ENCODE data around the genes USP3, DAPK2, CIAO2A and PIF1.

GRCh38 chr15:63379322-63380205 is 2.1 kb downstream of the CA12 start:
- RRBS, 2 experiments = no CpG with 5 or more reads among the region's 7 CpGs

- RRBS, 2 experiments = no CpG with 5 or more reads among the region's 2 CpGs
Measured at GRCh38 chr15:63472841-63473294, 31.5 kb upstream of the USP3 start.

DNA sequence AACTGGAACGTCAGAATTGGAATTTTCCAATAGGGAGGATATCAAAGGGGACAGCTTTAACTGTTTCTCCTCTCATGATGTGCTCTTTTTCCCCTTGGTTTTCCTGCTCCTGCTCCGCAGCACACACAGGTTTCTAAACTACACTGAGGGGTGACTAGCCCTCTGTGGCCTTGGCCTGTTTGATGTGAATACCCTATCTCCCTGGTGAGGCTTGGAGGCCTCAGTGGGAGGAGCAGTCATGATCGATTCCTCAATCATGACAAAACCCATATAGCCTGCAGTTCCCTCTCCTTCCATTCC is 24.0 kb upstream of the USP3 start:
- RRBS, 2 experiments = no CpG with 5 or more reads among the region's 3 CpGs

- RRBS, 2 experiments = no CpG with 5 or more reads among the region's 4 CpGs
Measured at GRCh38 chr15:63500664-63501224, 3.6 kb upstream of the USP3 start.

GRCh38 chr15:63502858-63503662 is 1.3 kb upstream of the USP3 start:
- RRBS, 2 experiments = 1 to 3% methylated on average over 9 to 11 of the region's 30 CpGs

DNA sequence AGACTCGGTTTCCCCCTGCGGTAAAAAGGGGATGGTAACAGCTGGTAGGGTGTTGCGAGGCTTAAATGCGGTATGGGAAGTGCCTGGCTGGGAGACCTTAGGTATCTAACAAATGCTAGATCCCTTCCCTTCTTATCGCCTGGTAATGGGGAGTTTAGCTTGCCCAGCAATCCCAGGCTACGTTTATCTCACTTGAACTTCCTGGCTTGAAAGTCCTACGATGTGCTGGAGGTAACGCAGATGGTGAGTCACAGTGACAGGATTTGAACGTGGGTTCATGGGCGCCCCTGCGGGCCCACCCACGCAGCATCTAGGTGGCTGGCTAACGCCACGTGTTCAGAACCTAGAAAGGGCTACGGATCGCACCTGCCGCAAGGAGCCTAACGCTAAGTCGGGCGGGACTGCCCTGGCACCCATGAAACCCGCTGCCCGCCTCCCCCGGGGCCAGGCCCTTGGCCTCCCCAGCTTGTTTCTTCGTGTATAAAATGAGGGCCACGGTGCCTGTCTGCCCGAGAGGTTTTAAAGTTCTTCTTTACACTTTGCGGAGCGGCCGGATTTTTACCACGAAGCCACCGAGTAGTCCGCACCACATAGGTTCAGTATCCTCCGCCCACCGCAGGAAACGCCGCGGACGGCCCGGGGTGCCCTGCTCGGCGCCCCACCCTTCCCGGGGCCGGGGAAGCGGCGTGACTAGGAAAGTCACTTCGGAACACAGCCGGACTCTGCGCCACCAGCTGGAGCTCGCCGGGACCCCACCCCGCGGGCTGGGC is 545 bp upstream of the USP3 start:
- RRBS, 2 experiments = under 1% methylated on average over 14 to 20 of the region's 52 CpGs

- RRBS, 2 experiments = under 1 to 1% methylated on average over 26 to 27 of the region's 60 CpGs
Measured at GRCh38 chr15:63504433-63504931, at the start of gene USP3. Gene USP3 (plus strand): TSS chr15:63504593.

- RRBS, 2 experiments = no CpG with 5 or more reads among the region's 1 CpG
Measured at GRCh38 chr15:63569181-63569696, 27.9 kb upstream of the FBXL22 start.

DNA sequence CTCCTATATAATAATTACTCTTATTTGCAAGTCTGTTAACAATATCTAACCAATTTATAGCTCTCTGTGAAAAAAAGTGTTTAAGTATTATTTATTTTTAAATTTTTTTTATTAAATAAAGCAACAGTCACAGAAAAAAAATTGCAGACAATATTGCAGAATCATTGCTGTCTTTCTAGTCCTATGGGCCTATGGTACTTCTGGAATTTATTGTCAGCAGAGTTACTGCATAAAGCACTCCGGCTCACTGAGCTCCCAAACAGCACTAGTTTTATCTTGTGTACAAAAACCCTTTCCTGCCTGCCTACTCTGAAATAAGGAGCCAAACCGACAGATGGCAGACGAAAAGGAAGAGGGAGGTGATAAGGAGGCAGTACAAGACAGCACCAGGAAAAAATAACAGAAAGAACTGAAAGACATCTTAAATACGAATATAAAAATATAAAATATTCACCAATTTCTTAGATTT is 15.6 kb downstream of the HERC1 start:
- RRBS, 2 experiments = no CpG with 5 or more reads among the region's 4 CpGs

DNA sequence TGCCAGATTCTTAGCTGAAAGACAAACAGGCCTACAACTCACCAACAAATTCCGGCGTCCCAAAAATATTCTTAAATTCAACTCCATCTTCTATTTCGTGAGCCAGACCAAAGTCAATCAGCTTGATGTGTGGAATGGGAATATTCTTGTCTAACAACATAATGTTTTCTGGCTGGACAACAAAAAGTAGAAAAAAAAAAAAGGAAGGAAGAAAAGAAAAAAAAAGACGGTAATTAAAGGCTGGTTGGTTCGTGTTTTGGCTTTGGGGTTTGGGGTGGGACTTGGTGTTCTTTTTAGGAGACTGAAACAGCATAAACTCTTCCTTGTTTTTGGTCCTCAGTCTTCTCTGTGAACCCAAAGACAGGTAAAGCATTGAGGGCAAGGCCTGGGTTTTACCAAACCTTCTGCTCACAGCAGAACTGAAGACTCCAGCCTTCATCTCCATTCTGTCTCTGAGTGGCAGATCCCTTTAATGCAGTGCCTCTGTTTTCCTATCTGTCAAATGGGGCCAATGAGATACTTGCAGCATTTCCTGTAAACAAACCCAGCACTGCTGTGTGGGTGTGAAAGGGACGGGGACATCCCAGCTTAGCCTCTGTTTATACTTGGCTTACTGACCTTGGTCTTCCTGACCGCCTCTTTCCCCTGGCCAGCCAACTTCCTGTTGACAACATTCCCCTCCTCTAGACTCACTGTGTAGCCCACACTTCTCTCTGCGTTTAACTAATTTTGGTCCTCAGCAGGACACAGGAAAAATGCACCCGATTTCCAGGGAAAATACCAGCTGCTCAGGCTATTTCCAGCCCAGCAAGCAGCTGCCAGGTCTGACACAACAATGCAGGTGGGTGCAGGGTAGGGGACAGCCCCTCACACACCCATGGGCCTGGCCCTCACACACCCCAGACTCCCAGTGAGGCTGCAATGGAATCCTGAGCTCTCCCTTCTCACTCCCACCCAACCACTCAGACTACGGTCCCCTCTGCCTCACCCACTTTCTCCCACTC is 105.7 kb upstream of the HERC1 start:
- RRBS, 2 experiments = no CpG with 5 or more reads among the region's 10 CpGs

DNA sequence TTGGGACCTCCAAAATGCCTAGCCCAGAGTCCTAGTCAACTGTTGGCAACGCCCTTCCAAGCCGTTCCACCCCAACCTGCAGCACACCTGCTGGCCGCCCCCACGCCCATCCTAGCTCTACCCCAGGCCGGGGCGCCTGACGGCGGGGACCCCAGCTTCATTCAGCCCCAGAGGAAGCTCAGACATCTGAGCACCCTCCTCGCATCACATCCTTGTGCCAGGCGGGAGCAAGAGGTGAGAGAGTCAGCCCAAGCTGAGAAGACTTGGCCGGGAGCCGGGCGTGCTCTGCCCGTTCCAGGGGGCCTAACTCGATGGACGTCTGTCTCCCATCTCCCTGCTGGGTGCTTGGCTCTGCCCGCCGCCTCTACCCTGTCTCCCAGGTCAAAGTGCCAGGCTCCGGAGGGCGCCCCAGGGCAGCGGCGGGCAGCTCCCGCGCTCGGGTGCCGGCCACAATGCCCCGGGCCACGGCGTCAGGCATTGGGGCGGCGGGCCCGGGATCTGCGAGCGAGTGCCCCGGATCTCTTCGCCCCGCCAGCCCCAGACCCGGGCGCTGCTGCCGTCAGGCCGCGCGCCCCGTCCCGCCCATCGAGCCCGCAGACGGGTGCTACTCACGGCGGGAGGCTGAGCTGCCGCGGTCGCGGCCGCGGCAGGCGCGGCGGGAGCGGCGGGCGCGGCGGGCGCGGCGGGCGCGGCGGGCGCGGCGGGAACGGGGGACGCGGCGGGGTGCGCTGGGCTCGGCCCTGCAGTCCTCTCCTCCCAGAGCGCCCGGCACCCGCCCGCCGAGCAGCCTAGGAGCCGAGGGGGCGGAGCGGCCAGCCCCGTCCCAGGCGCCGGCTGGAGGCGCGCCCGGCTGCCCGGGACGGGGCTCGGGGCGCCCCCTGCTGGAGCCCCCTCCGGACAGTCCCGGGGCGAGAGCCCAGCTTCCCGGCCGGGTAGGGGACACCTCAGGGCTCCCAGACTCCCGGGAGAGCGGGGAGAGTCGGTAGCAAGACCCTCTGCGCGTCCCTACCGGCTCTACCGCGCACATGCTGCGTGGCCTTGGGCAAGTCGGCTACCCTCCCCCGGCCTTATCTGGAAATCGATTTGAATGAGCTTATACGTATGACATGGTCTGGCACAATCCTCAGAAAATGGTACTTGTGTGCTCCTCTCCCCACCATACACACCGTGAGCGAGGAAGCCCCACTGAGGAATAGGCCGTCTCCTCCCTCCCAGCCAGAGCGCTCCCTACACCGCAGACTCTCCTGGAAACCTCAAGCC is at the start of gene DAPK2:
TSS of gene DAPK2 (minus strand) at position 800 of the 1,260 bp plus-strand sequence.
- RRBS, 2 experiments = 2 to 7% methylated on average over 34 of the region's 120 CpGs

DNA sequence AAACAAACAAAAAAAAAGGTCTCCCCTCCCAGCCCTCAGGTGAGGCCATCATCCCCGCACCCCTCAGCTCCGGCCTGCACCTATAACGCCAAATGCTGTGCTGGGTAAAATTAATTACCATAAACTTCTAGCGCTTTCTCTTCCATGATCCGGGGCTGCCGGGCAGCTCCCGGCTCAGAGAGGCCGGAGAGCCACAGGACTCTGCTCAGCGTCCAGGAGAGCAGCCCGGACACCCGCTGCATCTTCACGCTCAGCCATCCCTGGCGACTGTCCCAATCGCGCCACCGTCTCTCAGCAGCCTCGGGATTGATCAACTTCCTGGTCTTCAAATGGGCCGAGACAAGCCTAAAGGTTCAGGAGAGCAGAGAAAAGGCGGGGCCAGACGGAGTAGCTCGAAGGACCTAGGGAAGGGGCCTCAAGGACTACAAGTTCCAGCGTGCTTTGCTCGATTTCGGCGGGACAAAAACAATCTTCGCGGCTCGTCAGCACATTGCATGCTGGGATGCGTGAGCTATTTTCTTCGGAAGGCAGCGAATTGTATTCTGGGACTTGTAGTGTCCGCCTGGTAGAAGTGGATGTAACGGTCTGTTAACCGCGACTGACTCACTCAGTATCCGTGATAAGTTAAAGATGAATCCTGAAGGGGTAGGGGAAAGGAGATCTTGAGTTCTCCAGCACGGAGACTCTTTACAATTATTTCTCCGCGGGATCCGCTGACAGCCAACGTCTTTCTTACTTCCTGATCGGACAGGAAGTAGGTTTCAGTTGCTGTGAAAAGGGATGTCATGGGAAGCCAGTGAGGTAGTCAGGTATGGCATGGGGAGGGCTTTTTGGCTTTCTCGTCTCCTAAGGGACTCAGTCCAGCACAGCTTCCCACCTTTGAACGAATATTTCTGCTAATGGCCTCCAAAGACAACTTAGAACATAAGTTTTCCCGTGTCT is at the start of gene CIAO2A:
TSS of gene CIAO2A (minus strand) at position 312 of the 942 bp plus-strand sequence.
- RRBS, 2 experiments = 2 to 4% methylated on average over 6 of the region's 45 CpGs

DNA sequence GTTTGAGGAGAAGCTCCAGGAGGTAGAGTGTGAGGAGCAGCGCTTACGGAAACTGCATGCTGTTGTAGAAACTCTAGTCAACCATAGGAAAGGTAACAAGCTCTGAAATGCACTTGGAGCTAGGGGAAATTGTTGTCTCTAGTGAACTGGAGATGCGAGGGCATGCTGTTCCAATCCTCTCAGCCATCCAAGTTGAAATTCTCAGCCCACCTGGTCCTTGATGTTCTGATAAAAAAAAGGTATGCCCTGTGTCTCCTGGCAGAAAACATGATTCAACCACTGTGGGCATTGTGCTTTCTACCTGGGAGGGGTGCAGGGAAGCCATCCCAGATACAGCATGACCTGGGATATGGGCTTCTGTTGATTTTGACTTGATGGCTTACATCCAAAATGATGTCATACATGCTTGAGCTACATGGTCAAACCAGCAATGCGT is 21.3 kb upstream of the SNX22 start:
- RRBS, 2 experiments = no CpG with 5 or more reads among the region's 4 CpGs

DNA sequence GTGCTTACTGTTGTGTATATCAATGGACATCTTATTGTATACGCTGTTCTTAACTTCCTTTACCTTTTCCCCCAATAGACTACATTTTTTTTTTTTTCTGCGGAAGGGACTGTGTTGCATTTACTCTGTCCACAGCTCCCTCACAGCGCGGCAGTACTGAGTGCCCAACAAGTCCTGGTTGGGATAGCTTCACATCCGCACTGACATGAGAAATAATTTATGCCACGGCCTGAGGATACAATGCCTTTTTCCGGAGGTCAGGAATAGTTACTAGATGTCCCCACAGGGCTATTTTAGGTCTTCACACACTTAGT is 773 bp upstream of the PPIB start:
- RRBS, 2 experiments = no CpG with 5 or more reads among the region's 7 CpGs

DNA sequence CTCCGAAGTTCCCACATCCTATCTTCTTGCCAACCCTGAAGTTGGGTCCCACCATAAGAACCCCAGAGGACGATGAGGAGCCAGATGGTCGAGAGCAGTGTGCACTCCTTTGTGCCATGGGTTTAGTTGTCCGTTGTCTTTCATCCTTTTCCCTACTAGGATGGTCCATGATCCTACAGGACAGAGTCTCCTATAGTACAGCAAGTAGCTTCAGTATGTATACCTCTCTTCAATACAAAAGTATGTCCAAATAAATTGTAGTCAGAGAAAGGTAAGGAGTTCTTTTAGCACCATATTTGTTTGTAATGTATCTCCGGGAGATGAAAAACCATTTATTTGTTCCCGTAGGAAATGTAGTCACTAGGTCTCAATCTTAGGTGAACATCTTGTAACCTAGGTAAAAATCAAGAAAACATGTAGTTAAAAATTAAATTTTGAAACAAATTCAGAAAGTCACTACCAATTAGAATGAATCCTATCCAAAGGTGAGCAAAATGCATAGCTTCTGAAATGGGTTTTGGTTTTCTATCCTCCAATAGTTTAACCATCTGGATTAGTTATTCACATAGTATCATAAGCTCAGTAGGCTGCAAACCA is 55.5 kb downstream of the CSNK1G1 start:
- RRBS, 2 experiments = no CpG with 5 or more reads among the region's 6 CpGs

DNA sequence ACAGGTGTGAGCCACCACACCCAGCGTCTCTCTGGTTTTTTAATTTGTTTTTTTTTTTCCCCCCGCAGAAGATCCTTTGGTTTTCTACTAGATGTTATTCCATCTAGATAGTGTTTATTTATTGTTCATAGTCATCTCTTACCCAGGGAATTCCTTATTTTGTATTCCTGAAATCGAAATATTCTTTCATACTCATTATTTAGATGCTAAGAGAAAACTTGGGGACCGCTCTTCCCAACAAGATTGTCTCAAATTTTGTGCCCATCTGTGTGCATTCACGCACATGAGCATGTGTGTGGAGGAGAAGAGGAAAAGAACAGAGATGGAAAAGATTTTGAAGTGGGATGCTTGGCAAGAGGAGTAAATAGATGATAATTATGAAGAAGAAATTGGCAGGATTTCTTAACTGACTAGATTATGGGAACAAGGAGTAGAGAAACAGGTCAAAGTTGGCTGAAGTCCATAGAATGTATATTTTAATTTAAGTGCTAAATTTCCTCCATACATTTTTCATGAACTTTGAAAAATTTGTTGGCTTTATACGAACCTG is 100.0 kb downstream of the ZNF609 start:
- RRBS, 2 experiments = no CpG with 5 or more reads among the region's 6 CpGs

DNA sequence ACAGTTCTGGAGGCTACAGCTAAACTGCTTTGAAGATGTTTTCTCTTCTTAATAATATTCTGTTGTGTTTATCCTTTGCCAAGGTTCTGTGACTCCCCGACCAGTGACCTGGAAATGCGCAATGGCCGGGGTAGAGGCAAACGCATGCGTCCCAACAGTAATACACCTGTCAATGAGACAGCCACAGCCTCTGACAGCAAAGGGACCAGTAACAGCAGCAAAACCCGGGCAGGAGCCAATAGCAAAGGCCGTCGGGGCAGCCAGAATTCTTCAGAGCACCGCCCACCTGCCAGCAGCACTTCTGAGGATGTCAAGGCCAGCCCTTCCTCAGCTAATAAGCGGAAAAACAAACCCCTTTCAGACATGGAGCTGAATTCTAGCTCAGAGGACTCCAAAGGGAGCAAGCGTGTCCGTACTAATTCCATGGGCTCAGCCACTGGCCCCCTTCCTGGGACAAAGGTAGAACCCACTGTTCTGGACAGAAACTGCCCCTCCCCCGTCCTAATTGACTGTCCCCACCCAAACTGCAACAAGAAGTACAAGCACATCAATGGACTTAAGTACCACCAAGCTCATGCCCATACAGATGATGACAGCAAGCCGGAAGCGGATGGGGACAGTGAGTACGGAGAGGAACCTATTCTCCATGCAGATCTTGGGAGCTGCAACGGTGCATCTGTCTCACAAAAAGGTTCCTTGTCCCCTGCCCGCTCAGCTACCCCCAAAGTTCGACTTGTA is 101.4 kb downstream of the RBPMS2 start:
- RRBS, 2 experiments = 91% methylated on average over 4 of the region's 19 CpGs; no CpG with 5 or more reads in 1 of the 2 experiments

DNA sequence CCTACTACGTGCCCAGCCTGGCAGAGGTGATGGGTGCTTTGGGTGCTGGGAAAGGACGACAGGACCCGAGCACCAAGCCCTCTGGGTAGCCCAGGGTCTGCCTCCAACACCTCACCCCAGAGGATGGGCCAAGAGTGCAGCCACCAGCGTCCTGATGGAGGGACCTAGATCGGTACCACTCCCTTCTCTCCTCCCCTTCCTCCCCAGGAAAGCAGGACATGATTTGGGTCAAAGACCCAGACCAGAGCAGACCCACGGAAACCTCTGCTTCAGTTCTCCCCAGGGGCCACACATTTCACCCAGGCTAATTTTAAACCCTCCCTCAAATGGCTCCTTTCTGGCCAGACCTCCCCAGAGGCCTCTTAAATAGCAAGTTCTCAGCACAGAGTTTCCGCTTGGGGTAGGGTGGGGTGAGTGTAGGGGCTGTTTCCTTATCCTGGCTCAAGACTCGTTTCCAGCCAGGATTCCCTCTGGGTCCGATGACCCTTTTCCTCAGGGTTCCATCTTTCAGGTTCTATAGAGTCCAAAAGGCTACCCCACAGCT is 20.6 kb downstream of the RBPMS2 start:
- RRBS, 2 experiments = no CpG with 5 or more reads among the region's 9 CpGs

- RRBS, 2 experiments = 1 to 4% methylated on average over 4 of the region's 41 CpGs
Measured at GRCh38 chr15:64825272-64826298, at the start of gene PIF1. Gene PIF1 (minus strand): TSS chr15:64825647.

DNA sequence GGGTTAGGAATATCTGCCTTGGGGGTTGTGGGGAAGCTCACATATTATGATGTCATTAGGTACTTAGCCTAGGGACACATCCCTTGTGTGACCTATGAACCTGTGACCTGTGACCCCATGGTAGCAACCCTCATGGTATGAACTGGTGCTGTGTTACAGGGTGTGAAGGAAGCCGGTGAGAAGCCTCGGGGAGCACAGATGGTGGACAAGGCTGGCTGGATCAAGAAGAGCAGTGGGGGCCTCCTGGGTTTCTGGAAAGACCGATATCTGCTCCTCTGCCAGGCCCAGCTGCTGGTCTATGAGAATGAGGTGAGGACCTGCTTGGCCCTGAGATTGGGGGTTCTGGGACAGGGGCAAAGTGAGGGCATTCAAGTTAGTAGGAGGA is 6.7 kb downstream of the PLEKHO2 start:
- RRBS, 2 experiments = no CpG with 5 or more reads among the region's 3 CpGs